Penis (tissue), 1 donor: Measurements from ENCODE around the genes RSPO3 and STX7.

DNA sequence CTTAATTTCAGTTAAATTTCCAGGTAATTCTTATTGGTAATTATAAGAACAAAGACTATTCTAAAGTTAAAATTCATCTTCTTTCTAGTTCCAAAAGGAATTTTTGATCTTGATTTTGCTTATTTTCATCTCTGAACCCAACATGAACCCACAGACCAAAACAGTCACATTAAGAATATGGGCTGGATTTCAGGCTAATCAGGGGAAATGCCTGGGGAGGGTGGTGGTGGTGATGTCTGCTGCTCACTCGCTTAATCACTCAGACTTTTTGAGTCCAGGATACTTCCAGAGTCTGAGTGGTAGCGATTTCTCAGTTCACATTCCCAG, 345.5 kb upstream of the RSPO3 start:
- PRO-cap = no peak

DNA sequence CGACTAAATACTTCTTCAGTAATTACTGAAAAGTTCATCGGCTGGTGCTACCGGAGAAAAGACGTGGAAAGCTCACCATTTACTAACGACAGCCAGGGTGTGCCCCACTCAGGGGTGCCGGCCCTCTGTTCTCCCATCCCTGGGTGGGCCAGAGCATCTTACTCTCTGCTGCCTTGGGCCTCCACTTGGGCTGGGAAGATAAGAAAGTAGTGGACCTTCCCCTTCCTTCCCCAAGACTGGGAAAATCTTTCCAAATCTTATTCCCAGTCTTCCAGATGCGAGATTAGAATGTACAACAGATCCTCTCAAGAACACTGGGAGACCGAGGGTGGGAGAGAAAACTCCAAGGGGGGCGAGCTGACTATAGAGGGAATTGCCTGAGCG, 1.3 kb upstream of the RSPO3 start:
- PRO-cap = no peak

- PRO-cap = no peak
Measured at GRCh38 chr6:127118544-127119541, at the start of gene RSPO3. TSS of gene RSPO3 (plus strand) at chr6:127118671.

- PRO-cap = no peak
Measured at GRCh38 chr6:127464004-127464624, 4.9 kb upstream of the KIAA0408 start.

- PRO-cap = no peak
Measured at GRCh38 chr6:127971783-127972610, 71.1 kb upstream of the THEMIS start.

GRCh38 chr6:128139409-128140253, 238.8 kb upstream of the THEMIS start:
- PRO-cap = no peak

- PRO-cap = no peak
Measured at GRCh38 chr6:128313870-128314918, 206.2 kb downstream of the PTPRK start.

DNA sequence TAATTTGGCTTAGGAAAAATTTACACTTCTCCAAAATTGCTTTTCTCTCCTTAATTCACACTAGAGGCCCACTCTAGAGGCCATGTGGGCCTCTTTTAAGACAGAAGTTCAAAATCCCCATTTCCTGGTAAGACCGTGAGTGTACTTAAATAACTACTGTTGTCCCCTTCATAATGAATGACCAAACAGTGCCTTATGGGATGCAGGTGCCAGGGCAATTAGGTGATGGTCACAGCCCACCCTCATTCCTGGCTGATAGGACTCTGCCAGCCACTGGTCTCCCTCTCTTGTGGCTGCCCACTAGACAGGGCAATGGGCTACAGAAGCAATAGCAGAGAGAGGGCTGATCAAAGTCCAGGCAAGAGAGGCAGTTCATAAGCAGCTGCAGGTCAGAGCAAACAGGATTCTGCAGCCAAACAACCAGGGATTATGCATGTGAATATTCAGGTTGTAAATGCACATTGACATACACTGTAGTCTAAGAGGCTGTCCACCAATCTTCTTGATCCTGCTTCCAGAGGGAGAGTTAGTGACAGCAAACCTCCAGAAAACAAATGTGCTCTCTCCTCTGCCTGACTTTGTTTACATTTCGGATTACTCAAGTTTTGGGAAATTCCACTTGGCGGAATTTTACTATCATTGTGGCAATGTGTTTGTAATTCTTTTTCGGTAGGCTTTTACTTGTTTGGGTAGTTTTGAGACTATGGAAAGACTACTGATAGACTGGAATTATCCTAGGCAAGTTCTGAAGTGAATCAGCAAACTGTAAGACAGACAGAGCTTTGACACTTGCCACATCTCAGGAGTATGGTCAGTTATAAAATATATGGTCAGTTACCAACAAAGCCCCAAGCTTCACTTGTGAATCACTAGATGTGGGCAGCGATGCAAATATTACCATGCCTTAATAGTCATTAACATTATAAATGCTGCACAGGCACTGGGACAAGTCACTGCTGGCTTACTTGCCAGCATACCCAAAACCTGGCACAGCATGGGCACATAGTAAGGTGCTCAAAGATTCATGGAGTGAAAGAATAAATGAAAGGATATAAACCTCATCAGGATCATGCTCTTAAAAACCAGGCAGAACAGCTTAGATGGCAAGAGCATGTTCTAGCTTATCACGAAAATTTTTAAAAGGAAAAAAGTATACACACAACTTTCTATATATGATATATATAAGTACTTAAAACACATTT, 12.7 kb downstream of the PTPRK start:
- PRO-cap = no peak

GRCh38 chr6:128910764-128911508, 28.0 kb downstream of the LAMA2 start:
- PRO-cap = no peak

DNA sequence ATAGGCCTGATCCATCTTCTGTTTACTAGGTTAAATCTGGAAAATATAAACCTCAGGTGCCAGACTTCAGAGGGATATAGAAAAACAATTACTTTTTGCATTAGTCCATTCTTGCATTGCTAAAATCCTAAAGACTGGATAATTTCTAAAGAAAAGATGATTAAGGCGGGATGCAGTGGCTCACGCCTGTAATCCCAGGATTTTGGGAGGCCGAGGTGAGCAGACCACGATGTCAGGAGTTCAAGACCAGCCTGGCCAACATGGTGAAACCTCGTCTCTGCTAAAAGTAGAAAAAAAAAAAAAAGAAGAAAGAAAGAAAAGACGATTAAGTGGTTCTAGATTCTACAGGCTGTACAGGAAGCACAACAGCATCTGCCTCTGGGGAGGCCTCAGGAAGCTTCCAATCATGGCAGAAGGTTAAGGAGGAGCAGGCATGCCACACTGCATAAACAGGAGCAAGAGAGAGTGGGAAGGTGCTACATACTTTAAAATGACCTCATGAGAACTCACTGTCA, 61.5 kb downstream of the LAMA2 start:
- PRO-cap = no peak

DNA sequence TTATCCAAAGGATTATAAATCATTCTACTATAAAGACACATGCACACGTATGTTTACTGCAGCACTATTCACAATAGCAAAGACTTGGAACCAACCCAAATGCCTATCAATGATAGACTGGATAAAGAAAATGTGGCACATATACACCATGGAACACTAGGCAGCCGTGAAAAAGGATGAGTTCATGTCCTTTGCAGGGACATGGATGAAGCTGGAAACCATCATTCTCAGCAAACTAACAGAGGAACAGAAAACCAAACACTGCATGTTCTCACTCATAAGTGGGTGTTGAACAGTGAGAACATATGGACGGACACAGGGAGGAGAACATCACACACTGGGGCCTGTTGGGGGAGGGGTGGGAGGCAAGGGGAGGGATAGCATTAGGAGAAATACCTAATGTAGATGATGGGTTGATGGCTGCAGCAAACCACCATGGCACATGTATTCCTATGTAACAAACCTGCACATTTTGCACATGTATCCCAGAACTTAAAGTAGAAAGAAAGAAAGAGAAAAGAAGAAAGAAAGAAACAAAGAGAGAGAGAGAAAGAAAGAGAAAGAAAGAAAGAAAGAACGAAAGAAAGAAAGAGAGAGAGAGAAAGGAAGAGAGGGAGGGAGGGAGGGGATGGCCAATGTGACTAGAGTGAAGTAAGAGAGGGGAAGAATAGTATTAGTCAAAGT, 114.0 kb downstream of the LAMA2 start:
- PRO-cap = no peak

- PRO-cap = bidirectional peak, plus-strand start at chr6:129490717, minus-strand start at chr6:129490594
Measured at GRCh38 chr6:129490258-129490818, 219.6 kb downstream of the ARHGAP18 start.

GRCh38 chr6:129775083-129775482, 65.1 kb upstream of the ARHGAP18 start:
- PRO-cap = no peak

DNA sequence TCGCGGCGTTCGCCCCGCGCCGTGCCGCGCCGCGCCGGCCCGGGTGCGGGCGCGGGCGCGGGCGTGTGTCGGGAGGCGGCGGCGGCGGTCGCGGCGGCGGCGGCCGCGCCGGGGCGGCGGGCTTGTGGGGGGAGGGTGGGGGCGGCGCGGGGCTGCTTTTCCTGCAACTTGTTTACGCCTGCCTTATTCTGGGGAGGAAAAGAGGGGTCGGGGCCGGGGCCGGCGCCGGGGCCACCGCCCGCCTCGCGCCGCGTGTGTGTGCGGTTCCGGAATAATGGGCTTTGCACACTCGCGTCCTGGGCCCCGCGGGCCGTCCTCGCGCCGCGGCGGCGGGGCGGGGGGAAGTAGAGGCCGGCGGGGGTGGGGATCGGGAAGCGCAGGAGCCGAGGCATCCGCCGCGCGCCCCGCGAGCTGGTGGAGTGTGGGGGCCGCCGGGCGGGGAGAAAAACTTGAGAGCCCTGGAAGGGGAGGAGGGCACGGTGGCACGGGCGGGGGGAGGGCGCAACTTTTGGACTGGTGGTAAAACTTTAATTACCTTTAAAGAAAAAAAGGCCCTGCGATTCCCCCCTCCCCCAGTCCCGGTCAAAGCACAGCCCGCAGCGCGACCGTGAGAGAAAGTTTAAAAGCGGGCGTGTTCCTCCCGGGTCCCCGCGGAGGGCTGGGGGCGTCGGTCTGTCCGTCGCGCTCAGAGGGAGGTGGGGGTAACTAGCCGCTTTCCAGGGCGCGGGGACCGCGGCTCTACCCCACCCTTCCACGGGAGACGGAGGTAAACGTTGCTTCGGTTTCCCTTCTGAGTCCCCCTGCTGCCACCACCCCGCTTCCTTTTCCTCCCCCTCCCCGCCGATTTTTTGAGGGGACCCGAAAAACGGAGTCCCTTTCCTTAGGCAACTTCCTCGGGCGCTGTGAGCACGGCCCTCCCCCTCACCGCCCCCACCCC, 1.8 kb downstream of the L3MBTL3 start:
- PRO-cap = bidirectional peak, plus-strand start at position 347 of the sequence, minus-strand start at position 317 of the sequence; unidirectional peak, minus-strand start at position 904 of the sequence

GRCh38 chr6:130365148-130365652, 617 bp upstream of the TMEM200A start:
- PRO-cap = unidirectional peak, plus-strand start at chr6:130365505; unidirectional peak, plus-strand start at chr6:130365531

GRCh38 chr6:131013323-131013841, 49.7 kb downstream of the EPB41L2 start:
- PRO-cap = no peak

- PRO-cap = no peak
Measured at GRCh38 chr6:131552424-131553142, 20.4 kb upstream of the ARG1 start.

DNA sequence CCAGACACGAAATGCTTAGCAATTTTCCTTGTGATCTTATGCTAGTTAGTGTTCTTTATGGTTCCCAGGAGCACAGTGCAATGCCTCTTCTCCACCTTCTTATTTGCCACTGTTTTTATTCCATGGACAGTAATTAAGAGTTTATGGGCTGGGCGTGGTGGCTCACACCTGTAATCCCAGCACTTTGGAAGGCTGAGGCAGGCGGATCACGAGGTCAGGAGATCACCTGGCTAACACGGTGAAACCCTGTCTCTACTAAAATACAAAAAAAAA, 55.6 kb downstream of the ENPP1 start:
- PRO-cap = no peak

GRCh38 chr6:132512324-132513411, at the start of gene STX7:
TSS of gene STX7 (minus strand) at chr6:132513116.
- PRO-cap = bidirectional peak, plus-strand start at chr6:132512657, minus-strand start at chr6:132512729; bidirectional peak, plus-strand start at chr6:132512890, minus-strand start at chr6:132512783; bidirectional peak, plus-strand start at chr6:132513264, minus-strand start at chr6:132513096

GRCh38 chr6:132614385-132614986, 9.6 kb downstream of the TAAR2 start:
- PRO-cap = no peak